Fibroblast of villous mesenchyme (primary cell): ENCODE measurements around the genes RAB3B, BTF3L4 and COA7.

DNA sequence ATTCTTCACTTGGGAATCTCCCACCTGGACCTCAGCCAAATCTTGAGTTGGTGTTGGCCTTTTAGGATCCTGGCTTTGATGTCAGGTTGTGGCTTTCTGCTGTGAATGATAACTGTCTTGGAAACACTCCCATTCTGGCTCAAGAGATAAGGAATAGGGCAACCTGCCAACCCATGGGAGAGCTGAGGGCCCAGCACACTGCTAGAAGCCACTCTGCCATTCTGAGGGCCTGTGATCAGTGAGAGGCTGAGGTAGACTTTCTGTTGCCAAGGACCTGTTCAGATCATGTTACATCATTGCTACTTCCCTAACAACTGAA lies 45.9 kb downstream of the TTC39A start:
- CAGE, long polyA plus RNA: no peak

DNA sequence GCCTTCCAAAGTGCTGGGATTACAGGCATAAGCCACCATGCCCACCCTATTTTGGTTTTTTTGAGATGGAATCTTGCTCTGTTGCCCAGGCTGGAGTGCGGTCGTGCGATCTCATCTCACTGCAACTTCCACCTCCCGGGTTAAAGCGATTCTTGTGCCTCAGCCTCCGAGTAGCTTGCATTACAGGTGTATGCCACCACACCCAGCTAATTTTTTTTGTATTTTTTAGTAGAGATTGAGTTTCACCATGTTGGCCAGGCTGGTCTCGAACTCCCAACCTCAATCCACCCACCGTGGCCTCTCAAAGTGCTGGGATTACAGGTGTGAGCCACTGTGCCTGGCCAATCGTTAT lies 40.5 kb upstream of the TTC39A start:
- CAGE, long polyA plus RNA: no peak

DNA sequence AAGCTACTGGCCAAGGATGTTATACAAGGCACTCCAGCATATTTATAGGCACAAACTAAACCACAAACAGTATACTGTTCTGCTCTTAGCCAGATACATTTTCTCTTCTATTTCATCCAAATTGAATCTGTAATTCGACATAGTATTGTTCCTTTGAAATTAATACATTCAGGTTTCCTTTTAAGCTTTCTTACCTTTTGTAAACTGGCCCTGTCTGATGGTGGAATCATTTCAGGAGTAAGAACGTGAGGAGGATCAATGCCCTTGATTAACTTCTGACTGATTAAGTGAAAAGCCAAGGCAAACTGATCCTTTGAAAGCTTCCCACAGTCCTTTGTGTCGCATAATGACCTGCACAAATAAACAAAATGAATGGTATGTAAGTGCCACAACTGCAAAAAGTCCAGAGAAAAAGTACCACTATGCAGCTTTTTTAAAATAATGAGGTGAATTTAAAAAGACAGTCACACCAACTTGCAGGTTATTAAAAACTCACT lies 74.3 kb downstream of the EPS15 start:
- CAGE, long polyA plus RNA: no peak

- CAGE, long polyA plus RNA: no peak
Observed at GRCh38 chr1:51494186-51494810, 24.8 kb downstream of the EPS15 start.

DNA sequence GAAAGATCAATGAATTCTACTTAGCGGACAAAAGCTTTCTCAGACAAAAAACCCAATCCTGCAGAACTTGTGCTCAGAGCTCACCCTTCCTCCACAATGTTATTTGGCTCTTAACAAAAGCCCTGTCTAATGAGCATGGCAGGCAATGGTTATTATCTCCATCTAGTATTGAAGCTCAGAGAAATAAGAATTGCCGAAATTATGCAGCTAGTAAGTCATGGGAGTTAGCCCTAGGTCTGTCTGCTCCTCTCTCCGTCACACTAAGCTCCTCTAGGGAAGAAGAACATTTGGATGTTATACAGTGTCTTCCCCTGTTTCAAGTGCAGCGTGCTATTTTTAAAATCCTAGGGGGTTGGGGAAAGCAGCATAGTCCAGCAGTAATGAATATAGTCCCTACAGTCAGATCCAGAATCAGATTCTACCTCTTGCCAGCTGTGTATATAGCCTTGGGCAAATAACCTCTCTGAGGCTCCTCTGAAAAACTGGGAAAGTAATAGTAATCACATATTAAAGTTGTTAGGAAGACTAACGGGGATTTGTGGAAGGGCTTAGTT lies 44.6 kb upstream of the OSBPL9 start:
- CAGE, long polyA plus RNA: no peak

DNA sequence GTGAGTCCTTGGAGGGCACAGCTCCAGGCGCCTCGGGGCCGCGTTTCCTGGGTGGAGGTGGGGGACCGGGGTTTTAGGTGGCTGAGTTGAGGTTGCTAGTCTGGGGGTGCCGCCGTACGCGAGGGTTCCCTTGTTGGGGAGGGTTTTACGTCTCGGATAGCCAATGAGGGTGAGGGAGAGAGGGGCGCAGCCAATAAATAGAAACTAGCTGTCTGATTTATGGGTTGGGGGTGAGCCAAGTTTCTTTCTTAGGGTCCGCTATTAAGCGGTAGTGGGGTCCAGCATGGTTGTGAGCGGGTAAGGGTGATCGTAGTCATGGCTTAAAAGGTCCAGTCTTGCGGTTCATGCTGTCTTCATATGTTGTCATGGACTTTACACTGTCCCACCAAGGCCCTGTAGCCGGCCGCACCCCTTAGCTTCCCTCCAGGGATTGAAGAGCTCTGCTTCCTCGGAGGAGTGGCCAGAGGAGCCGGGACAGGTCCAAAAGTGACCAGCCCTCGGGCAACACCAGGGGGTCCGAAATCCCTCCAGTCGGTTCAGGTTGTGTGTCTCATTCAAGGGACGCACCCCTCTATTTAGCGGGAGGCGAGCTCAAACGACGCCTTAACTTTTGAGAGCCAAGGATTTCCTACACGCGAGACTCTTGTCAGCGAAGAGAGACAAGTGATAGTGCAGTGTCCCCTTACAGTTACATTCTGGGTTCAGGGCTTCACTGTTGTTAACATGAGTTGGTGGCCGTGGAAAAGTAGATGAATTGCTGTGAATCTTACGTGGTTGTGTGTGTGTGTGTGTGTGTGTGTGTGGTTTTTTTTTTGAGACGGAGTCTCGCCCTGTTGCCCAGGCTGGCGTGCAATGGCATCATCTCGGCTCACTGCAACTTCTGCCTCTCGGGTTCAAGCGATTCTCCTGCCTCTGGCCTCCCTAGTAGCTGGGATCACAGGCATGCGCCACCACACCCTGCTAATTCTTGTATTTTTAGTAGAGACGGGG lies 625 bp downstream of the OSBPL9 start:
- CAGE, long polyA plus RNA: no peak

GRCh38 chr1:51649528-51649881 lies 32.6 kb downstream of the OSBPL9 start:
- CAGE, long polyA plus RNA: no peak

DNA sequence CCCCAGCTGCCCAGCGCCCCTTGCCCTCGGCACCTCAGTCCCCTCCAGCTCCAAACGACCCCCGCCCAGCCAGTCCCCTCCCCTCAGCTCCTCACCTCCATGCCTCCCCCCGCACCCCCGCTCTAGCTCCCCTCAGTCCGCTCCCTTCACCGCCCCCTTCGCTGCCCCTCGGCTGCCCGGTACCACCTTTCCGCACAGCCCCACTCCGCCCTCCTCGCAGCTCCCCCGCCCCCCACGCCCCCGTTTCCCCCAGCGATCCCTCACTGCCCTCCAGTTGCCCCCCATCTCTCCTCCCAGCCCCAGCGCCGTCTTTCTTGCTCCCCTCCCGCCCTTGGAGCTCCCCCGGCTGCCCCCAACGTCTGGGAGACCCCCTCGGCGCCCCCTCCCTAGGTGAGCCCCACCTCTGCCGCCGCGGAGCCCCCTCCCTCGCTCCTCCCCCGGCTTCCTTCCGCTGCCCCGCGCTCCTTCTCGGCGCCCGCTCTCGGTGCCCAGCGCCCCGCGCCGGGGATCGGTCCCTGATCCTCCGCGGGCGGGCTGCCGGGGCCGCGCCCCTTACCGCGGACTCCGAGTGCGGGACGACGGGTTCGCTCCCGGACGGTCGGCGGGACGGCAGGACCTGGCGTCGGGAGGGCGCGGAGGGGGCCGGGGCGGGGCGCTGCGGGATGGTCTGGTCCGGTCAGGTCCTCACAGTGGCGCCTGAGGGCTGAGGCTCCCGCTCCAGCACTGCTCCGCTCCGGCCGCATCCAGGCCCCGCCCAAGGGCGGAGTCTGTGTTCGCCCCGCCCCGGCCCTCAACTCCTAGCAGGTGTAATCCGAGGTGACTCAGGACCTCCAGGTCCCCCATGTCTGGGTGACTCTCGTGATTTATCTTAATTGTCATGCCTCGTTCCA lies at the start of gene RAB3B:
TSS of gene RAB3B (minus strand) at position 705 of the 890 bp plus-strand sequence.
- CAGE, long polyA plus RNA: no peak

DNA sequence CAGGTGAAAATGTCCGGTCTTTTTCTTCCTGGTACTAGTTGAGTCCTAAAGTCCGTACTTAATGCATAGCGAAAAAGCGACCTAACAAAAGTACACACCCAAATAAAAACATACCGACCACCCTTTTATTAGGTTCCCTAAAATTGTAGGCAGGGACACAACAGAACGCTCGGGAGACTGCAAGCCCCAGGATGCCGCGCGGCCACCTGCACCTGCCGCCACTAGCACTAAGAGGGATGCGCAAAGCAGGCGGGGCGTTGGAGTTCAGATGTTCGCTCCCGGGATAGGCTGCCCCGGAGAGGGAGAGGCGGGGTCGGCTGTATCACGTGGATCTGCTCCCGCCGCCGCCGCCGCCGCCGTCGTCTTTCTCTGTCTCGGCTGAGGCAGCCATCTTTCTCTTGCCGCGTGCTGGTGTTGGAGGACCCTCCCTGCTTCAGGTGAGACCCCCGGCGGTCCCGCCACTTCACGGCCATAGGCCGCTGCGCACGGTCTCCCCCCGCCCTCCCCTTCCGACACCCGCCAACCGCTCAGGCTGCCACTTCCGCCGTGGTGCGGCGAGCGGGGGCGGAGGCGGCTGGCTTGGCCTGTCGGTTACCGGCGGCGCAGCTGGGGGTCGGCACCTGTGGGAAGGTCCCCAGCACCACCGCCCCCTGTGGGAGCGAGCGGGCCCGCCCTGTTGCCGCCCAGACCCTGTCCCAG lies at the start of gene BTF3L4:
TSS of gene BTF3L4 (plus strand) at position 353 of the 699 bp plus-strand sequence.
- CAGE, long polyA plus RNA: start-site peak on the plus strand centred at position 373 of the sequence, 41 bp wide, 631 and 603 reads in 2 replicates

GRCh38 chr1:52305836-52306342 lies 60.1 kb downstream of the CC2D1B start:
- CAGE, long polyA plus RNA: no peak

DNA sequence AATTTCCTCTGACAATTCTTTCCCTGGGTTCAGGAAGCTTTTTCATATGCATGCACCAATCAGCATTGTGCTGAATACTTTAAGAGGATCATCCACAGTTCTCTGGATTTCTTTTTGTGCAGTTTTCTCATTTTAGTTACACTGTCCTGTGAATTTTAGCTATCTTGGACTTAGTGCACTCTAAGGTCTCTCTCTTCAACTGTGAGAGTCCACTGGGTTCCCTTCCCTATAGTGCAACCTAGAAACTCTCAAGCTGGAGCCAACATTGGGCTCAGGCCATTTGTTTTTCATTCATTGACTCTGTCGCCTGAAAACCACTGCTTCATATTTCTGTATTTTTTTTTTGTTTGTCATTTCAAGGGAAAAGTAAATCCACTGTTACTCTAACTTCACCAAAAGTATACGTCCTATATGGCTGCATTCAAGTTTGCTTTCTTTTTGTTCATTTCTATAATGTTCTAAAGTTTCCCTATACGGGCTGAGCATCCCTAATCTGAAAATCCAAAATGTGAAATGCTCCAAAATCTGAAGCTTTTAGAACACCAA lies 45.7 kb downstream of the TUT4 start:
- CAGE, long polyA plus RNA: no peak

GRCh38 chr1:52633915-52634570 lies 1.1 kb downstream of the SHISAL2A start:
- CAGE, long polyA plus RNA: no peak

GRCh38 chr1:52636487-52637477 lies 3.8 kb downstream of the SHISAL2A start:
- CAGE, long polyA plus RNA: no peak

- CAGE, long polyA plus RNA: no peak
Observed at GRCh38 chr1:52685923-52686504, 12.1 kb downstream of the COA7 start.

DNA sequence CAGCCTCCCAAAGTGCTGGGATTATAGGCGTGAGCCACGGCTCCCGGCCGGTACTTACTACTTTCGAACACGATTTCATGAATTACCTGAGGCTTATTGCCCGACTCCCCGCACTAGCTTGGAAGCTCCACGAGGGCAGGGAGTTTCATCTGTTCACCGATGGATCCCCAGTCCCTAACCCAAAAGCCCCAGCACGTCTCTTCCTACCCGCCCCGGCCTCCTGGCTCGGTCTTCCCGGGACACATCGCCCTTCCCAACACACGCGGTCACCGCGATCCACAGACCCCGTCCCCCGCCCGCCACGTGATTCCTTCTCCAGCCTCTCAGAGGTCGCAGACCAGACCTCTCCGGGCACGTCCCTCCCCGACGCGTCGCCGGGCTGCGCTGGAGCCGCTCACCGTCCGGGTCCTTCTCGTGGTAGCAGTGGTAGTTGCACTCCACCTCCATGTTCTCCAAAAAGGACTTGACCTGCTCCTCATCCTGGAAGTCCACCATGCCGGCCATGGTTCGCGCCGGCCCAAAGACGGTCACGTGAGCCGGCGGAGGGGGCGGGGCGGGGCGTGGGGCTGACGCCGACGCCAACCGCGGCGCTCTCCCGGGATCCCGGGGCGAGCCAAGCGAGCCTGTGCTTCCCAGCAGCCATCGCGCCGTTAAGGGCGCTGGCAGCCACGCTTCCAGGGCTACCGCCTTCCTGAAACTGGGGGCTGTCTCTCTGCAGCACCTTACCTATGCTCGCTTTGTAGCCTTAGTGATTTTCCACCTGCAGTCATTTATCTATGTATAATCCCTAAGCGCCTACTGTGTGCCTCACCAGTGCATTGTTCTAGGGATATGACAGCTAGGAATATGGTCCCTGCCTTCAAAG lies at the start of gene COA7:
TSS of gene COA7 (minus strand) at position 525 of the 865 bp plus-strand sequence.
- CAGE, long polyA plus RNA: no peak

- CAGE, long polyA plus RNA: no peak
Observed at GRCh38 chr1:52914996-52915757, 6.4 kb downstream of the ECHDC2 start.

- CAGE, long polyA plus RNA: no peak
Observed at GRCh38 chr1:53047839-53048528, 14.0 kb upstream of the PODN start.

- CAGE, long polyA plus RNA: no peak
Observed at GRCh38 chr1:53052399-53052876, 9.6 kb upstream of the PODN start.

DNA sequence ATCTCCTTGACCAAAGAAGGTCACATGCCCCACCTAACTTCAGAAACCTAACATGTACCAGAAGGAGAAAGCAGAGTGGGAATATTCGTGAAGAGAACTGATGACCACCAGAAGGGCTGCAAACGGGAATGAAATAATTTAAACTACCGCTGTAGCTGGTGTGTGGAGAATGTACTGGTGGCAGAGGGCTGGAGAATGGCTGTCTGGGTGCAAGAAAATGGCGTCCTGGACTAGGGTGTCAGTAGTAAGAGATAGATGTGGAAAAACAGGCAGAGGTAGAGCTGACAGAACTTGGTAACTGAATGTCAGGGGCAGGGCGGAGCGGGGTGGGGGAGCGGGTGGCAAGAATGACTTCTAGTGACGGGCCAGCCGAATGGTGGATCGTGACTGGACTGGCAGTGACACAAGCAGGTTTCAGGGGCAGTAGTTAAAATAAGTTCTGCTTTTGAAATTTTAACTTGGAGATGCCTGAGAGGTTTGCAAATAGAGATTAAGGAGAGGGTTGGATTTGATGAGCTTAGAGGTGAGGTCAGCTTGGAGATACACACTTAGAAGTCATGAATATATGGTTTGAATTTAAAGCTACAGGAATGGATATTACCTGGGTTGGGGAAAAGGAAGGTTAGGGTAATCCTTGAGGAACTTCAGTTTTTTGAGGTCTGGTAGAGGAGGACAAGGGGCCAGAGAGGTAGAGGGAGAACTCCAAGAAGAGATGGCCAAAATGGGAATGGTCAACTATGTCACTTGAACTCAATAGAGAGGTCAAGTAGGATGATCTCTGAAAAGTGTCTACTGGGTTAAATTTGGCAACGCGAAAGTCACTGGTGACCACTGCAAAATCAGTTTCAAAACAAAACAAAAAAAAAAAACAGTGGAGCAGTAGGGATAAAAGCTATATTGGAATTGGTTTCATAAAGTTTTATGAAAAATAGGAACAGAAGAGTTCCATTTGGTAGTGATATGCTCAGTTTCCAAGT lies 8.2 kb upstream of the PODN start:
- CAGE, long polyA plus RNA: no peak

GRCh38 chr1:53083350-53084119 lies 21.5 kb downstream of the PODN start:
- CAGE, long polyA plus RNA: no peak